Measurements from ENCODE around the genes KCNK17, KCNK16 and TREML1.

GRCh38 chr6:39204586-39205330 is 24.5 kb downstream of the KCNK5 start:
- RAMPAGE, long total RNA: no peak
- RRBS: no CpG with 5 or more reads among the region's 10 CpGs

- RAMPAGE, long total RNA: no peak
- RRBS: no CpG with 5 or more reads among the region's 14 CpGs
Measured at GRCh38 chr6:39209231-39210093, 19.8 kb downstream of the KCNK5 start.

GRCh38 chr6:39221595-39222787 is 7.3 kb downstream of the KCNK5 start:
- RAMPAGE, long total RNA: no peak
- RRBS: no CpG with 5 or more reads among the region's 9 CpGs

GRCh38 chr6:39312684-39313266 is 1.4 kb downstream of the KCNK17 start:
- RAMPAGE, long total RNA: no peak
- RRBS: no CpG with 5 or more reads among the region's 24 CpGs

DNA sequence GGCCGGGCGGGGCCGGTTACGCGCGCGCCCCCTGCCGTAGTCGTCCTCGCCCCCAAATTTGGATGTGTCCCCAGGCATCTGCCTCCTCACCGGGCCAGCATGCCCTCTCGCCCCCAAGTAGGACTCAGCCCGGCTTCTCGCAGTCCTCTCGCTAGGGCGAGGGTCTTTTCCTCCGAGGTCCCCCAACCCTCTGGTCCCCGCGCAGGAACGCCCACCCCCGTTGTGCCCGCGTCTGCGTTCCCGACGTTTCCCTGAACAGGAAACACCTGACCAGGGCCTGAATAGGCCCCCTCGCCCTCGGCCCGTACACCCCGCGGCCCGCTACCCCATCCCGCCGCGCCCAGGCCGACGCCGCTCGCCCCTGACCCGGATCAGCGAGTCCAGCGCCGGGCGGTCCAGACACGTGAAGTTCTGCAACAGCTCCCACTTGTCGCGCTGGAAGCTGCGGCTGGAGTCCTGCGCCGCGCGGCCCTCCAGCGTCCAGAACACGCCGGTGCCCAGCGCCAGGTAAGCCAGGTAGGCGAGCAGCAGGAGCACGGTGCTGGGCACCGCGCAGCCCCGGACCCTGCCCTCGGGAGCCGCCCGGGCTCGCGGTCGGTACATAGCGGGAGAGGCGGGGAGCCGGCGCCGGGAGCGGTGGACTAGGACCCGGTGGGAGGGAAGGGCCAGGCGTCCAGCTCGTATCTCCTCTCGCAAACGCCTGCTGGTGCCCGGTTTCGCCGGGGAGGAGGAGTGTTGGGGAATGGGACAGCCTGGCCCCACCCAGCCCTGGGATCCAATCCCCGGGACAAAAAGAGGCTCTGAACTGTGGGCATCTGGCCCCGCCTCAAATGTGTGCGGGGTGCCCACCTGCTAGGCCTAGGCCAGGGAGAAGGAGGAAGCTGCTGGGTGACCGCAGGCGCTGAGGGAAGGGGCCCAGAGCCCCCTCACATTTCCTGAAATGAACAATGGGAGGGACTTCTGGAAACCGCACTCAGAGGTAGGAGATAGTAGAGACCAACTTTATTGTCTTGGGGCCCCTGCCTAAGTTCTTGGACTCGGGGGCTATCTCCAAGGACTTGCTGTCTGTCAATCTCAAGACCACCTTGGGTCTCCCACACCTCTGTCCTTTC is at the start of gene KCNK17:
Gene KCNK17, minus strand, starts transcription at position 702 of the 1,112 bp plus-strand sequence.
- RAMPAGE, long total RNA: no peak
- RRBS: 3% methylated on average over 26 of the region's 88 CpGs

DNA sequence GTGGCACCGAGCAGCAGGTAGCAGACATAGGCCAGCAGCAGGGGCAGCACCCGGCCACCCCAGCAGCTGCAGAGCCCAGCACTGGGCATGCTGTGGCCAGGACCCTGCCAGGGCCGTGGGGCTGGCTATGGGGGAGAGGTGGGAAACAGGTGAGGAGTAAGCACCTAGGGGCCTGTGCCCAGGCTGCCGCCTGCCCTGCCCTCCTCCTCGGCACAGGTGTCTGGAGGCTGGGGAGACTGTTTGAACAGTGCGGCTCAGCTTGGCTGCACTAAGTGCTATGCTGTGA is at the start of gene KCNK16:
Gene KCNK16, minus strand, starts transcription at position 251 of the 286 bp plus-strand sequence.
- RAMPAGE, long total RNA: no peak
- RRBS: no CpG with 5 or more reads among the region's 6 CpGs

GRCh38 chr6:39430994-39431594 is 108.6 kb upstream of the KCNK16 start:
- RAMPAGE, long total RNA: no peak
- RRBS: no CpG with 5 or more reads among the region's 11 CpGs

DNA sequence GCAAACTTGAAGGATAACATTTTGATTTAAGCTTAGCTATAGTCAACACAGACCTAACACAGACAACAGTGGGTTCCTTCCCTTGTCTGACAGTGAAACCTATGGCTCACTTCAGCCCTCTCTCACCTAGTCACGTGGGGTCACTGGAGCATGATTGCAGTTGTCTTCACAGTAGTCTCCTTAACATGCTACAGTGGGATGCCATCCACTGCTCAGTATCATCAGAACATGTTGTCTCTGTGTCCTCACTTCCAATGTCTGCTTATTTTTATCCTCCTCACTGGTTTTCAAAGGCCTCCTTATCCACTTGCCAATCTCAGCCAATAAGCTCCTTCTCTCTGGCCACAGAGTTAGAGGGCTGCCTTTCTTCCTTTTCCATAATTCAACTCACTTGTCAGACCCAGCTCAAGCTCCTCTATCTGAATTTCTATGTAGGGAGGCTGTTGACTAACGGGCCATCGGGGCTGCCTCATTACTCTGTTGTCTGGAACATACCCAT is 28.3 kb upstream of the KIF6 start:
- RAMPAGE, long total RNA: no peak
- RRBS: no CpG with 5 or more reads among the region's 3 CpGs

GRCh38 chr6:39794138-39794723 is 2.1 kb downstream of the DAAM2 start:
- RAMPAGE, long total RNA: no peak
- RRBS: no CpG with 5 or more reads among the region's 6 CpGs

- RAMPAGE, long total RNA: no peak
- RRBS: no CpG with 5 or more reads among the region's 20 CpGs
Measured at GRCh38 chr6:39901468-39902085, 32.7 kb downstream of the MOCS1 start.

- RAMPAGE, long total RNA: no peak
- RRBS: no CpG with 5 or more reads among the region's 6 CpGs
Measured at GRCh38 chr6:39938694-39939429, 4.6 kb upstream of the MOCS1 start.

DNA sequence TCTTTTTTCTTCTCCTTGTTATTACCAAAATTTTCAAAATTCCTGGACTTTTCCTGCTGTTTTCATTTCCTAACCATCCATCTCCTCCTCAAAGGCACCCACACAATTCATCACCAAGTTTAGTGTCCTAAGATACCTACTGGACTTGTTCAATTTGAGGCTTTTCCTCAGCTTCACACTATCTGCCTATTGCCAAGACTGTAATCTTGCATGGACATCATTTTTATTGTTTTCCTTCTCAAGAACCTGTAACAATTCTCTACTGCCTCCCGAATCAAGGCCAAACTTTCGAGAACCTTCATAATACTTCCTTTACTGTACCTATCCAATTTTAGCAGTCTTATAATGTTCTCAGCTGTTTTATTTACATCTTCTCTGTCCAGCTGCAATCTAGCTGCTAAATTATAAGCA is 7.1 kb downstream of the APOBEC2 start:
- RAMPAGE, long total RNA: no peak
- RRBS: no CpG with 5 or more reads among the region's 2 CpGs

DNA sequence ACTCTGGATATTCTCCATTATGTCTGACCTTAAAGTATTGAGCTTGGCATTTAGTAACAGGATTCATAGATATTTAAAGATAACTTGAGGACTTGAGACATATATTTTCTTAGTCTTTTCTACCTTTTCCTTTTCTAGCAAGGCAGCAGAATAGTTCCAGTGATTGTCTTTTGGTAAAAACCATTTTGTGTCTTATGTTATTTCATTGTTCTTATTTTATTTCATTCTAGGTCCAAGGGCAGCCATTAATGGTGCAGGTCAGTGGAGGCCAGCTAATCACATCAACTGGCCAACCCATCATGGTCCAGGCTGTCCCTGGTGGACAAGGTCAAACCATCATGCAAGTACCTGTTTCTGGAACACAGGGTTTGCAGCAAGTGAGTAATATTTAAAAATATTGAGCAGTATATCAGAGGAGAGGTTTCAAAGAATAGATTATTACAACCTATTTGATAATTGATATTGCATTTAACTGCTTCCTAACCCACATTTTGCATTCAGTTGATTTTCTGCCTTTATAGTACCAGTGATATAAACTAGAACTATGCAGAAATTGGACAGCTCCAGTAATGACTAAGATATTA is 11.1 kb downstream of the NFYA start:
- RAMPAGE, long total RNA: no peak

- RAMPAGE, long total RNA: no peak
- RRBS: no CpG with 5 or more reads among the region's 5 CpGs
Measured at GRCh38 chr6:41098541-41099864, 26.2 kb downstream of the NFYA start.

- RAMPAGE, long total RNA: no peak
- RRBS: no CpG with 5 or more reads among the region's 6 CpGs
Measured at GRCh38 chr6:41101615-41102620, 29.1 kb downstream of the NFYA start.

DNA sequence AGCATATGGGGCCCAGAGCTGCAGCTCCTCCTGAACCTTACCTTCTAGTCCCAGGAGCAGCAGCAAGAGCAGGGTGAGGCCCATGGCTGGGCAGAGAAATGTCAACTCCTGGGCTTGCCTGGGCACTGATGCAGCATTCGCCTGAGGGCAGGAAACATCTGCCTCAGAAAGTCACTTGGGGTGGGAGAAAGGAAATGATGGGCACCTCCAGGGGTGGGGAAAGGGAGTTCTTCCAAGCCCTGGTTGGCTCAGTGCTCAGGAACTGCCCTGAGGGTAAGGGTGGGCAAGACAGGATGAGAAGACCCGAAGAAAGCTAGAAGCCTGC is at the start of gene TREML1:
Gene TREML1, minus strand, starts transcription at position 143 of the 325 bp plus-strand sequence.
- RAMPAGE, long total RNA: no peak
- RRBS: no CpG with 5 or more reads among the region's 2 CpGs

GRCh38 chr6:41201421-41202217 is 670 bp upstream of the TREML2 start:
- RAMPAGE, long total RNA: no peak
- RRBS: no CpG with 5 or more reads among the region's 11 CpGs

GRCh38 chr6:41272588-41273537 is 13.6 kb downstream of the TREM1 start:
- RAMPAGE, long total RNA: no peak
- RRBS: no CpG with 5 or more reads among the region's 5 CpGs

- RAMPAGE, long total RNA: no peak
- RRBS: no CpG with 5 or more reads among the region's 30 CpGs
Measured at GRCh38 chr6:41426211-41427052, 91.0 kb downstream of the NCR2 start.

DNA sequence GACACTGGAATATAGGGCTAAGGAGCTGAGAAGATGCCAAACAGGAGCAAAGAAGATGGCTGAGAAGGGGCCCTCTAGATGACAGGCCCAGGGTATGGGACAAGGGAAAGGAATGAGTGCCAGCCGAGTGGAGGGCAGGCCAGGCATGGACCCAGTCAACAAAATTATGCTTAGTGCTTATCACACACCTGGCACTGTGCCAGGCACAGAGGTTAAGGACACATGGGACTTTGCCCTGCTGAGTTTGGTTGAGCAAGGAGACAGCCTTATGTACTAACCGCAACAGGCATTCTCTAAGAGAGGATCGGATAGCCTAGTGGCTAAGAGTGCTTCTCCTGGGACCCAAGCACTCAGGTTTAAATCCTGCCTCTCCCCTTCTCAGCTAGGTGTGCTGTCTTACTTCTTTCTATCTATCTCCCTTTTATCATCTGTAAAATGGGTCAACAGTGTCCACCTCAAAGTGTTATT is 96.4 kb upstream of the FOXP4 start:
- RAMPAGE, long total RNA: no peak
- RRBS: no CpG with 5 or more reads among the region's 3 CpGs